Neural progenitor cell (in vitro differentiated cells): ENCODE measurements around a stretch of chr7.

DNA sequence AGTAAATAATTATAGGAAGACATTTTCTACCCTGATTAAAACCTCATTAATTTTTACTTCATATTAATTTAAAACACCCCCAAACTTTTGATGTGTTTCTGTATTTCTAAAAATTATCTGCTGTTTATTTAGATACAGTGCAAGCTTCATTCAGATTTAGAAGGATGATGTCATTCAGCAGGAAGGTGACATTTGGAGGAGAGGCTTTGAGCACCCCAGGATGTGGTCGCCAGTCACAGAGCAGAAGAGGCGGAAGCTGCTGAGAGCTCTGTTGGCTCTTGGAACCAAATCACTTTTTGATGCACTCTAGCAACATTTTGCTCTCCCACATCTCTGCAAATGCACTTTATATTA is 233.9 kb upstream of the CACNA2D1 start:
- RAMPAGE, long total RNA = no peak

GRCh38 chr7:83643666-83643943 is 5.3 kb downstream of the SEMA3E start:
- RAMPAGE, long total RNA = no peak

- RAMPAGE, long total RNA = no peak
Measured at GRCh38 chr7:86846607-86847131, 203.0 kb downstream of the GRM3 start.

DNA sequence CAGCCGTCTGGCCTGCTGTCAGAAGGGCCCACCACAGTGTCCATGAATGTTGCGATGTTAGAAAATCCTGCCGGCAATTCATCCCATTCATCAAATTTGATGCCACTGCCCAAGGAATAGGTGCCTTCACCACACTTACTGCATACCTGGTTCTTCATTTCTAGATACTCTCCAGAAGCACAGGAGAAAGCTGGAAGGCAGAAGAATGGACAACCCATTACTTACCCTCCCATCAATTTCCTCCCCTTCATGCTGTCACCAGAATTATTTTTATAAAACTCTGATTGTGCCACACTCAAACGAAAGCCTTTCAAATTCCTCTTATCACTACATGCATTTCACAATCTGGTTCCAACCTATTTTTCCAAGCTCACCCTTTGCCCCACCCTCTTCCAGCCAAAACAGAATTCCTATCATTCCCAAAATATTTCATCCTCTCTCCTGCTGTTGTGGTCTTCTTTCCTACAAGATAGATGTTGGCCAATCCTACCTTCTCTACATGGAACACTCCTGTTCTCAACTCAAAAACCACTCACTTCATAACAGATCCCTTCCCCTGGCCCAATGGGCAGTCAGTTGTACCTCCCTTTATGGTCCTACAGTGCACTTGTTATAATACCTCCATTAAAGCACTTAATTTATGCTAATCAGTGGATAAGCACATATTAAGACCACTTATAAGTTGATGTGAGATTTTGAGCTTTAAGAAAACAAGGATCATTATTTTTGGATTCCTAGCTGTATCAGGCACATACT is 111.5 kb downstream of the ELAPOR2 start:
- RAMPAGE, long total RNA = no peak

GRCh38 chr7:87004262-87005049 is 55.0 kb downstream of the ELAPOR2 start:
- RAMPAGE, long total RNA = no peak

DNA sequence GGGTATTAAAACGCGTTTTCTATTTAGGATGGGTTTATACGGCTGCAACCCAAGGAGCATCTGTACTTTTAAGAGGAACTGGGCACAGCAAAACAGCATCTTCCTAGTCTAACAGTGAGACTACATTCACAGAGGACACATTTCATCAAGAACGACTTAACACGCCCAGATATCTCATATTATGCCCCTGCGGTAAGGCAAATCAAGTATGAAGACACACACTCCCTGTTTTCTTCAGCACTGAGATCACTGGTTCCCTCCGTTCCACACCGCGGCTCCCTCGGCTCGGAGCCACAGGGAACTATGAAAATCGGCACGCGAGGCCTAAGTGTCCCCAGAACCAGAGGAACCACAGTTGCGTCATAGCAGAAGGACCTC is 439 bp upstream of the DMTF1 start:
- RAMPAGE, long total RNA = no peak

- RAMPAGE, long total RNA = no peak
Measured at GRCh38 chr7:87199895-87200551, 19.5 kb downstream of the TMEM243 start.

DNA sequence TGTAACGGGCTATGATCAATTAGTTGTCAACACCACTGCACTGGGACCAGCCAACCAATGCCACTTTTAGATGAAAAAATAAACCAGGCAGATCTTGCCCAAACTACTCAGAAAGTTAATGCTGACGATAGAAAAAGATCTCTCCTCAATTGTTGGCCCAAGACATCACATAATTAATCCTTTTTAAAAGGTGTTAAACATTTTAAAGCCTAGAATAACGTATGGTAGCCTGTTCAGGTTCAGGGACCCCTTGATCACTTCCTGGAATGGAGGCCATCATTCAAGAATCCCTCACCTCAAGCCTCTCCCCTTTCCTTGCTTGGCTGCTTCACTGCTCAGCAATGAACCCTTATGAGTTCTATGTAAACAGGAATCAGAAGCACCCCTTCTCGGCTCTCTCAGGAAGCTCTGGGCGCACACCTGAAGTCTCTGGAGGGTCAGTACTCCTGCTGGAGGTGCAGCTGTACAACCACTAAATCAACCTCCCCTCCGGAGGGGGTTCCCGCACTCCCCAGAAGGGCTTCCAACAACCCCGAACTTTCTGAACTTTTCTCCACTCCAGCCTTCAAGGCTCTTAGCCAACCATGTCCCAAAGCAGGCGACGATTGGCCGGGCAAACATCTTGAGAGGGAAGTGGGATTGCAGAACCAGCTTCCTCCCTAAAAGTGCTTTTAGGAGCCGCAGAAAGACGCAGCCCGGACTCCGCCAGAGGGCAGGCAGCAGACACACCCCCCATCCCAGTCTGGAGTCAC is 695 bp downstream of the TMEM243 start:
- RAMPAGE, long total RNA = no peak

- RAMPAGE, long total RNA = no peak
Measured at GRCh38 chr7:87420058-87420688, 55.3 kb downstream of the ABCB4 start.

DNA sequence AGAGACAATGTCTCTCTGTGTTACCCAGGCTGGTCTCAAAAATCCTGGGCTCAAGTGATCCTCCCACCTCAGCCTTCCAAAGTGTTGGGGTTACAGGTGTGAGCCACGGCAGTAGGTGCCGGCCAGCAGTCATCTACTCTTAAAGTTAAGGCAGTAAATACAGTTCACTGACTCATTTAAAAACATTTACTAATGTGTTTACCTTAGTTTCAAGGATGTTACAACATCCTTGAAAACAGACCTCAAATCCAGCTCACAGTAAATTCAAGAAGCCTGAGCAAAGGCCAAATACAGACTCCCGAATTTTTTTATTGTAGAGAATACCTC is 29.6 kb upstream of the ABCB4 start:
- RAMPAGE, long total RNA = no peak

- RAMPAGE, long total RNA = no peak
Measured at GRCh38 chr7:87627496-87628030, 635 bp upstream of the RUNDC3B start.

- RAMPAGE, long total RNA = no peak
Measured at GRCh38 chr7:89839932-89840251, 314.4 kb upstream of the STEAP1 start.

- RAMPAGE, long total RNA = no peak
Measured at GRCh38 chr7:90119098-90119903, 35.0 kb upstream of the STEAP1 start.

DNA sequence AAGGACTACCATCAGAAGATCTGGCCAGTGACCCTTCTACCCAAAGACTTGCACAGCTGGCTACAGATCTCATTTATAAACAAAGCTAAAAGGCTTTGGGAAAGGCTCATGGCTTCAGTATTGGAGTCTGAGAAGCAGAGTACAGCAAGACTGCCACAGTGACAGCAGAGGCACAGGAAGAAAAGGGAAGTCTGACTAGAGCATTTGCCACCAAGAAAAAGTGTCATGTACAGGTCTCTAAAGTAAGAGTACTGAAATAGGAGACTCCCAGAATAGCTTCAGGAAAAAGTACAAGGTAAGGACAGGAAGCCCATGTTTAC is 19.0 kb downstream of the STEAP1 start:
- RAMPAGE, long total RNA = no peak

GRCh38 chr7:90209704-90210403 is 1.7 kb upstream of the STEAP2 start:
- RAMPAGE, long total RNA = no peak

DNA sequence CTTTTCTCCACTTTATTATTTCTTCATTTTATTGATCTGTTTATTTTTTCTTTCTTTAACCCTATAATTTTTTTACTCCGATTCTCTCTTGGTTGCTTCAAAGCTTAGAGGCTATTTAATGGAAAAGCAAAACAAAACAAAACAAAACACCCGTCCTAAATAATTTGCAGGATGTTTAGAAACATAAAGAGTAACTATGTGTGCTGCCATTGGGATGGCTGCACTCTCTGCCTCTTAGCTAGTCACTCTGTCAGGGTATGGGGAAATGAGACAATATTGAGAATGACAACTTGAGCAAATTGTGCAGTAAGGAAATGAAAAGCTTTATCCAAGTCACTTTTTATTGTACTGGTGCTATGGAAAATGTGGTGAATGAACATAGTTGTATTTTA is 1.4 kb downstream of the STEAP2 start:
- RAMPAGE, long total RNA = no peak

GRCh38 chr7:90461303-90461890 is 8.0 kb upstream of the PTTG1IP2 start:
- RAMPAGE, long total RNA = no peak

DNA sequence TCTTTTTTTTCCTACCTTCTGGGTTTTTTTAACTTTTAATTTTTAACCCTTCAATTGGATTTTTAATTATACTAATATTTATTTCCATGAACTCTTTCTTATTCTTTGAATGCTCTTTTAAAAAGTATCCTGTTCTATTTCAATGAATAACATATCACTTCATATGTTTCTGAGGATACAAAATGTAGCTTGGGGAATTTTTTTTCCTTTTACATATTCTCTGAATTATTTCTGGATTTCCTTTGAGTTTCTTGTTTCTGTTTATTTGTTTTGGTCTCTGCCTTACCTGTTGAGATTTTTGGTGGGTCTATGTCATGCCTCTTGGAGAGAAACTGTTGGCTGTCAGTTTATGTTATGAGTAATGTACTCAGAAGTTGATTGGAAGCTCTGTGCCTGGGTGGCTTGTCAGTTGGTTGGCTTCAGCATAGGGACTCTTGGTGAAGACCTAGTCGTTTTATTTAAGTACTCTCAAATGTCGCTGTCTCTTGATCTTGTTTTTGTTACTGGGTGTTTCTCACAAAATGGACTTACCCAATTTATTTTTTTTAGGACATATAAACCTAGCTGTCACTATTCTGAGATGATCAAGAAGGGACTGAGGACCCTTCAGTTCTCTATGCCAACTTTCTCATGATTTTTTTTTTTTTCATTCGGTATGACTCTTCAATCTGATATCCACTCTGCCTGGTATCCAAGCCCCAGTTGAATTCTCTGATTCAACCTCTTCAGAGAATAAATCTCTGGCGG is 132.5 kb downstream of the CDK14 start:
- RAMPAGE, long total RNA = no peak

- RAMPAGE, long total RNA = no peak
Measured at GRCh38 chr7:91945343-91945885, 4.8 kb downstream of the AKAP9 start.

GRCh38 chr7:92004816-92005271 is 64.2 kb downstream of the AKAP9 start:
- RAMPAGE, long total RNA = no peak